Aortic smooth muscle cell (primary cell): Measurements from ENCODE around the genes PAMR1, TRIM44 and TSPAN18.

- RRBS = no CpG with 5 or more reads among the region's 36 CpGs
Observed at GRCh38 chr11:35525356-35526228, at the start of gene PAMR1. PAMR1 (minus strand) TSS chr11:35525616.

DNA sequence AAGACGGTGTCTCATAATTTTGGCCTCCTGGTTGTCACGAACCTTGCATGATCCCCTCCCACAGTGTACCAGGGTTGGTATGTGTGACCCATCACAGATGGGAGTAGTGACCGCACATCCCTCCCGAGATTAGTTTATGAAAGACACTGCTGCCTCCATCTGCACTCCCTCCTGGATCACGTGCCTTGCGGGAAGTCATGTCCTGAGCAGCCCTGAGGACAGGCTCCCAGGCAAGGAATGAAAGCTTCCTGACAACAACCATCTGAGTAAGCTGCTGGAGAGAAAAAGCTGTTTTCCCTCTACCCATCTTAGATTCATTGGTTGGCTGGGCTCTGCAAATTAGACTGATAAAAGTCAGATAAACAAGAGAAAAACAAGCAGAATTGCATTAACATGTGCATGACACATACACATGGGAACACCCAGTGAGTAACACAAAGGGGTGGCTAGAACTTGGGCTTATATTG is 14.4 kb upstream of the PAMR1 start:
- RRBS = no CpG with 5 or more reads among the region's 6 CpGs

DNA sequence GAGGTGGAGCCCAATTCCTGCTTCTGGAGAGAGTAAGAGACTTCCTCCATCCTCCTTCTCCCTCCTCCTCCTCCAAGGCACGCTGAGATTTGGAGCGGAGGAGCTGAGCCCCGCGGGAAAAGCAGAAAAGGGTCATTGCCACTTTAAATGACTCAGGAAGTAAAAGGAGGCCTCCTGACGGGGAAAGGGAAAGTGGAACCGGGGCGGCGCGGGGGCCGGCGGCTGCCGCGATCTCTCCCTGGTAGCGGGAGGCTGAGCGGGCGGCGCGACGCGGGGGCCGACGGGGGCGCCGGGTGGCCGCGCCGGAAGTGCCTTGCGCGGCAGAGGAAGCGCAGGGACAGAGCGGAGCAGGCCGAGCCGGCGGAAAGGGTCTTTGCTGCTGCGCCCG is at the start of gene TRIM44:
Gene TRIM44 (plus strand): TSS at position 218 of the 388 bp plus-strand sequence.
- RRBS = 1% methylated on average over 23 of the region's 36 CpGs

- RRBS = no CpG with 5 or more reads among the region's 5 CpGs
Observed at GRCh38 chr11:36380576-36381088, 84.5 kb downstream of the PRR5L start.

- RRBS = no CpG with 5 or more reads among the region's 15 CpGs
Observed at GRCh38 chr11:36410966-36411846, 98.9 kb downstream of the TRAF6 start.

DNA sequence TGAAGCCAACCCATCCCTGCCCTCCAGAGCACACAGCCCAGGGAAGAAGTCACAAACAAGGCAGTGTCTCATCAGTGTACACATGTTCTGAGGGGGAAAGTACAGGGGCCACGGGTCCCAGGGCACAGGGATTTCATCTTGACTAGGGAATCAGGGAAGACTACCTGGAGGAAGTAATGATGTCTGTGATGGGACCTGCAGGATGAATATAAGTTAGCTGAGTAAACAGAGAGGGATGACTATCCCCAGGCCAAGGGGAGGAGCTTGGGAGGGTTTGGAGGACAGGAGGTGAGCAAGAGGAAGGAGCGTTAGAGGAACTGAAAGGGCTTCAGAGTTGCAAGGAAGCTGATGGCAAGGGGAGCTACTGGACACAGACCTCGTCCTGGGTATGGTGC is 56.4 kb downstream of the TRAF6 start:
- RRBS = no CpG with 5 or more reads among the region's 3 CpGs

DNA sequence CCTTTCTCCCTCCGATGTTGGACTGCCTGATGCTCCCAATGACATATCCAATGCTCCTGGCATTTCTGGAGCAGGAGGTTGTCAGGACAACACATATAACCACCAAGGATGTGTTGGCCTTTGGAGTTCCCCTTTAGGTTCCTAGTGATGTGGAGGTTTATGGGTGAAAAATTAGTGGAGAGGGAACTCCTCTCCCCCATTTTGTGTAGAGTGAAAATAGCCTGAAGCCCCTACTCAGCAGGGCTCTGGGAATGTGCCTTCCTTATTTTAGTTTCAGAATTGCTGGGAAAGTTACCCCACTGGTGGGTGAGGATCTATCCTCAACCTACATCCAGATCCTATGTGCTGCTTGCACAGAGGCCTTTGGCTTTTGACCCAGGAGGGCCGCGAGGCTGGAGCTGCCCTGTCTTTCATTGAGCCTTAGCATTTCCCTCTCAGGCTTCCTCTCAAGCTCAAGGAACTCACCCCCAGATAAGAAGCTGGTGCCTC is 47.0 kb downstream of the TRAF6 start:
- RRBS = no CpG with 5 or more reads among the region's 3 CpGs

GRCh38 chr11:43332004-43332590 is 20.3 kb downstream of the API5 start:
- RRBS = no CpG with 5 or more reads among the region's 1 CpG

DNA sequence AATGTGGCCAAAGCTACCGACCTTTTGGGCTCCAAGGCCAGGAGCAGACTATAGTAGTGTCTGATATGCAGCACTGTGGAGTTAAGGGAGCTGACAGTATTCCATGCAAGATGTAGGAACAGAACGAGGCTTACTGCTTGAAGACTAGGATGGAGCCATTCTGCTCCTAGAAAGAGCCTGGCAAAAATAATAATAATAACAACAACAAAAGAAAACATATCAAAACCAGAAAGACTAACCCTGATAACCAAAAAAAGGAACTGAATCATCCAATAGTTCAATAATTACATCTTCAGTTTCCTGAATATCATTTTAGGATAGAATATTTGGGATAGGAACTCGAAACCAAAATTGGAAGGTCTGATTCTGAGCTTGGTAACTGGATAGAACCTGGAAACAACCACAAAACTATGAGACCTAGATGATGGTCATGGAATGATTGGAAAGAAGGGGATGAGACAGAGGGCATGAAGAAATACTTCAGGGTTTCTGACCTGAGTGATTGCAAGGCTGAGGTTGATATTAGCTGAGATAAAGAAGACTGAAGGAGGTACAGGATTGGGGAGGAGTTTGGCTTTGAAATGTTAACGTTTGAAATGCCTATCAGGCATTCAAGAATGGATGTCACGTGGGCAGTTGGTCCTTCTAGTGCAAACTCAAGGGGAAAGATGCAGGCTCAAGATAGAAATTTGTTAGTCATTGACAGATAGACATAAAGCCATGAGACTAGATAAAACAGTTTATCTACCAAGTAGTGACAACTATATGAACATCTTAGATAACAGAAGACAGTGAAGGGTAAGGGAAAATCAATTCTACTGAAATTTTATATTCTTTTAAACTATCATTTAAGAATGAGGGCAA is 22.9 kb downstream of the TTC17 start:
- RRBS = no CpG with 5 or more reads among the region's 5 CpGs

DNA sequence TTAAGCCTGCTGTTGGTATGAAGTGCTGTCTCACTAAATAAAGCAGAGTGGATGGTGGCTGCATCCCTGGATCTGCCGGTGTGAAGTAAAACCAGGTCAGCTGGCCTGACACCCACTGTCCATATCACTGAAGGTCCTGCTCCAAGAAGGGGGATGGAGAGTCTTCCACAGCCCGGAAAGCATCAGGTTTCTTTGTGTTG is 121.7 kb upstream of the HSD17B12 start:
- RRBS = 18% methylated on average over 2 of the region's 2 CpGs

- RRBS = no CpG with 5 or more reads among the region's 30 CpGs
Observed at GRCh38 chr11:43577026-43577647, 103.4 kb upstream of the HSD17B12 start.

- RRBS = no CpG with 5 or more reads among the region's 13 CpGs
Observed at GRCh38 chr11:43681996-43682533, 1.5 kb downstream of the HSD17B12 start.

GRCh38 chr11:43937212-43937733 is 5.2 kb upstream of the C11orf96 start:
- RRBS = no CpG with 5 or more reads among the region's 6 CpGs

- RRBS = 36% methylated on average over 2 of the region's 27 CpGs
Observed at GRCh38 chr11:43944799-43945837, 2.7 kb downstream of the C11orf96 start.

DNA sequence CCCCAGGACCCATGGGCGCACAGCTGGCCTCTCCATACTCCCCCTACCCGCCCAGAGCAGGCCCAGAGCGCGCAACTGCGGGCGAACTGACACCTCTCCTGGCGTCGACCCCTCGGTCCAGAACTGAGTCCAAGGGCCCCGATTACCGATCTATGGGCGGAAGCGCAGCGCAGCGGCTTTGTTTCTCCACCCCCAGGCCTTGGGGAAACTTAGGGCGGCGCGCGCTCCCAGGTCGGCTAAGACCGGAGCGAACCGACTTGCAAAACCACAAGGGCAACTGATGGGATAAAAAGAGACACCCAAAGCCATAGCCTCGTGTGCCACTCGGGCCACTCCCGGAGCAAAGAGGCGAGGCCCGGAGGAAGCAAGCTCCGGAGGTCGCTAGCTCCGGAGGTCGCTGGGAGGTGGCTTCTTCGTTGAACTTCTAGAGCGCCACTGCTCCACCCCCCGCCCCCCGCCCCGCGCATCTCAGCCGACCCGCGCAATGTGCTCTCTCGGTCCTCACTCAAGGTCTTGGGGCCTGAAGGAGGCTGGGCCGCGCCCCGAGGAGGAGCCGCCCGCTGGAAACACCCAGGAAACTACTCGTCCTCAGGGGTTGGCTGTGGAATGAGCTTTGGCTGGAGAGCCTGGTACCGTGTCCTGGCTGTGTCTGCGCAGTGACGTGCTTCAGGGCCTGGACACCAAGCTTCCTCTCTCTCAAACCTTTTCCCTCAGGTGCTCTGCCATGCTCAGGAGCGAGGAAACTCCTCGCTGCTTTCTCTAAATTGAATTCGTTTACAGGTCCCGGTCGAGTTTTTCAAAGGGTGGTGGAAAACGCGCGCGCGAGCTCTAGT is 9.9 kb upstream of the ALX4 start:
- RRBS = 2% methylated on average over 6 of the region's 61 CpGs

GRCh38 chr11:44530631-44531145 is 34.8 kb upstream of the CD82 start:
- RRBS = no CpG with 5 or more reads among the region's 7 CpGs

DNA sequence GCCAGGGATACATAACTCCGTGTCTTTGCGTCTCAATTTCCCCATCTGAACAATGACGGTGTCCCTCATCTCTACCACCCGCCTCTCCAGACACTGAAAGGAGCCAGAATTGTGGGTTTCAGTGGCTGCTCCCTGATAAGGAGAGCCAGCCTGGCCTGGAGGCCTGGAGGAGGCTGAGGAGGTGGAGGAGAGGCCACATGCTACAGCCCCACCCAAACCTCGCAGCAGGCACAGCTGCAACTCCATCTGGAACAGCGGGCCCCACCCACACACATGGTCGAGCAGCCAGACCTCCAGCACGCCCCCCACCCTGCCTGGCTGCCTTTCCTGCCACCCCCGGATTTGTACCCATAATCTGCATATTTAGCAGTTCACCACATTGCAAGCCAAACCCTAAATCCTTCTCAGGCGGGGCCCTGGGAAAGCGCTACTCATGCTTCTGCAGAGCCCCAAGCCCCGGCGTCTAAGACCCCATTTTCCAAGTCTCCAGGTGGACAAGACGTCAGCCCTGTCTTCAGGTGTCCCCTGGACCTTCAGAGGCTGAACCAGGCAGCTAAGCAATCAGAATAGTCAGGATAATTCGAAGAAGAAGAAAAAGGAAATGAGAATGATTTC is 34.2 kb upstream of the CD82 start:
- RRBS = 20% methylated on average over 1 of the region's 15 CpGs

- RRBS = no CpG with 5 or more reads among the region's 7 CpGs
Observed at GRCh38 chr11:44615756-44616166, 50.3 kb downstream of the CD82 start.

GRCh38 chr11:44726612-44727826 is at the start of gene TSPAN18:
TSPAN18 (plus strand) TSS chr11:44726962.
- RRBS = 2% methylated on average over 65 of the region's 142 CpGs

DNA sequence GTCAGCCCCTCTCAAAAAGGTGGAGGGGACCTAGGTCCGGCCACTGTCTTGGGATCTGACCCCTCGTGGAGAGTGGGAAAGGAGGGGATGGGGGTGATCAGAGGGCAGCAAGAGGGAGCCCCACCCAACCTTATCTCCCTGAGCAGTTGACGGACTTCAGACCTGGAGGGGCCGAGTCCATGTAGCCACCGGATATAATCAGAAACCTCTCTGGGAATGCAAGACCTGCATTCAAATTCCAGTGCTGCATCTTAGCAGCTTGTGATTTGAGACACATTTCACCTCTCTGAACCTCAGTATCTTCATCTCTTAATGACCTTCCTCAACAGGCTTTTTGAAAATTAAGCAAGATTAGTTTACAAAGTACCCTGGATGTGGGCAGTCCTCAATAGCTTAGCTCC is 44.0 kb downstream of the TP53I11 start:
- RRBS = no CpG with 5 or more reads among the region's 5 CpGs